Panc1 (cell line): ENCODE results near the genes SLC35B4 and TMEM140.

- RRBS, 2 experiments = no CpG with 5 or more reads among the region's 5 CpGs
Measured at GRCh38 chr7:133491348-133491969, 238.6 kb downstream of the EXOC4 start.

- RRBS, 2 experiments = no CpG with 5 or more reads among the region's 3 CpGs
Measured at GRCh38 chr7:133688996-133689629, 436.2 kb downstream of the EXOC4 start.

DNA sequence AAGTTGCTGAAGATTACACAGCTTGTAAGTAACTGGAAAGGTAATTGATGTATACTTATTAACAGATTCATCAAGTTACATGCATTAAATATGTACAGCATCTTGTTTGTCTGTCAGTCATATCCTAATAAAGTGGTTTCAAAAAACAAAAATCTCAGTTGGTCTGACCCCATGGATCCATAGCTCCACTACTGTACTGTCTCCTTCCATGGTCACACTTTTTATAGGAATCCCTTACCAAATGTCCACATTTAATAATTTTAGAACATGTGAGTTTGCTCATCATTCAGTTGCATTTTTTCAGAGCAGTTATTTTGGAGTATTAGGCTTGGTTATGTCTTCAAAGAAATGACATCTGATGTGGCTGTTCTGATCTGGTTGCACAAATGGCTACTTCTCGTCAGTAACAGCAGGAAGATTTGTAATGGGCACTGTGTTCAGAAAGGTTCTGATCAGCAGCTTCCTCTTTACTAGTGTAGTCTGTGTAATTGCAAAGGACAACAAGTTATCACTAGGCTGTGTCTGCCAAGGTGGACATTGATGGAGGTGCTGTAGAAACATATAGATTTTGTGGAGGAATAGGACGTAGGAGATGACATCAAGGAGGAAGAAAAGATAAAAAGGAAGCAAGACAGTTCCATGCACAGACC, 418.3 kb upstream of the LRGUK start:
- RRBS, 2 experiments = no CpG with 5 or more reads among the region's 2 CpGs

DNA sequence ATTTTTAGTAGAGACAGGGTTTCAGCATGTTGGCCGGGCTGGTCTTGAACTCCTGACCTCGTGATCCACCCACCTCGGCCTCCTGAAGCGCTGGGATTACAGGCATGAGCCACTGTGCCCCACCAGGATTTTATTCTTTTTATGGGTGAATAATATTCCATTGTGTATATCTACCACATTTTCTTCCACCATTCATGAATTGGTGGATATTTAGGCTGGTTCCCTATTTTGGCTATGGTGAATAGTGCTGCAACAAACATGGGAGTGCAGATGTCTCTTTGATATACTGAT, 136.6 kb upstream of the LRGUK start:
- RRBS, 2 experiments = no CpG with 5 or more reads among the region's 4 CpGs

DNA sequence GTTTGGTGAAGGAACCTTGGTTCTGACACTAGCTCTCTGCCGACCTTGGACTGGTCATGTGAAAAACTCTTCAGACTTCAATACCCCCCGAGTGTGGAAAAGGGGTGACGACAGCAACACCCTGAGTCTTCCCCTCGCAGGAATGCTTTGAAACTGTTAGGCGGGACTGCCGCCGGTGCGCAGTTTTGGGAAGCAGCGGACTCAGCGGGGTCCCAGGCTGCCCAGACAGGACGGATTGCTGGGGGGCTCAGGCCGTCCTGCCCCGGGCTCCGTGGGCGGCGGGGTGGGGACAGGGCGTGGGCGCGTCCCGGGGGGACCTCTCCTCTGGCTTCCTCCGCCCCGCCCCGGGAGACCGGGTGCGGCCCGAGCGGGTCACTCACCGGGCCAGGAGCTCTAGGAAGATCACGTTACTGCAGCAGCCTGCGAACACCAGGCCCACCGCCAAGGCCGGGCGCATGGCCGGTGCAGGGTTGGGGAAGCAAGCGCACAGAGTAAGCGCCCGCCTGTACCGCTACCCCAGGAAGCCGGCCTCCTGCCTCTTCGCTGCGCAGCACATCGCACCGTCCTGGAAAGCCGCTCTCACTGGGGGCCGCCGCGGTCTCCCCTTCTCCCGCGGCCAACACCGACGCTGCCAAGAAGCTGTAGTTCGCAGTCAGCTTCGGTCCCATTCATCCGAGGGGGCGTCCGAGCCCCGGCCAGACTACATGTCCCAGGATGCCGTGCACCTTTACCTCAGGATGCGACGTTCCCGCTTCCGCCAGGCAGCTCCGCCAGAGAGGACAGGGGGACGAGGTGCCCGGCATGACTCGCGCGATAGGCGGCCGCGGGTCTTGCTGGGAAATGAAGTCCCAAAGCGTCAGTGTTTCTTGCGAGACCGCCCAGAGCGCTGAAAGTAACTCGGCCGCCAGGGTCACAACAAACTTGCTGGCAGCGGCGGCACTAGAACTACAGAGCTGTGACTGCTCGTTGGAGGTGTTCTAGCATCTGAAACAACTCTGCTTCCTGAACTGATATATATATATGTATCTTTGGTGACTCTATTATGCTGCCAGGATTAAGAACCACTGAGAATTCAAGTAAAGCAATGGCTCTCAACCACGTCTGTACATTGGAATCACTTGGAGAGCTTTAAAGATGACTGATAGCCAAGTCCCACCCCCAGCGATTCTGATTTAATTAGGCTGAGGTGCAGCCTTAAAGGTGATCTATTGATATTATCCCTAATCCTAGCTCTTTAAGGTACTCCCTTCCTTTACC, at the start of gene SLC35B4:
Gene SLC35B4 (minus strand): TSS at position 636 of the 1,257 bp plus-strand sequence.
- RRBS, 2 experiments = 1 to 5% methylated on average over 29 to 33 of the region's 82 CpGs

- RRBS, 2 experiments = no CpG with 5 or more reads among the region's 4 CpGs
Measured at GRCh38 chr7:134442107-134442988, 16.6 kb downstream of the AKR1B1 start.

GRCh38 chr7:134458080-134458904, 608 bp downstream of the AKR1B1 start:
- RRBS, 2 experiments = under 1 to 5% methylated on average over 21 to 23 of the region's 54 CpGs

DNA sequence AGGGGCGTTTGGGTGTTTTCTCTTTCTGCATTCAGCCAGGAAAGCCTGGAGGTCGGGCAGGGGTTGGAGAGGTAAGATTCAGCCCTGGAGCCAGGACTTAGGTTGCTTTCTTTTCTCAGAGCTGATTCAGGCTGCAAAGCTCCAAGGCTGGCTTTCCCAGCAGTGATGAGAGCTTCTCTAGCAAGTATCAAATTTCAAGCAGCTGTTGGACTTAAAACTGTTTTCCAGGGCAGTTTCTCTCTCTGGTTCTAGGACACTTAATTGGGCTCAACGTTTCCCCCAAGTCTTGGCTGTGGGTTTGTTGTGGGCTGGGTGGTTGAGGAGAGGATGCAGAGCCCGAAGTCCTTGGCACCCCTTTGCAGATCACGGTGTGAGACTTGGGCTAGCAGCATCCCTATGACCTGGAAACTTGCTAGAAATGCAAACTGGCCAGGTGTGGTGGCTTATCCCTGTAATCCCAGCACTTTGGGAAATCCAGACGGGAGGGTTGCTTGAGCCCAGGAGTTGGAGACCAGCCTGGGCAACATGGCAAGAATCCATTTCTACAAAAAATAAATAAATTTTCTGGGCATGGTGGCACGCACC, 740 bp downstream of the AKR1B10 start:
- RRBS, 2 experiments = no CpG with 5 or more reads among the region's 7 CpGs

DNA sequence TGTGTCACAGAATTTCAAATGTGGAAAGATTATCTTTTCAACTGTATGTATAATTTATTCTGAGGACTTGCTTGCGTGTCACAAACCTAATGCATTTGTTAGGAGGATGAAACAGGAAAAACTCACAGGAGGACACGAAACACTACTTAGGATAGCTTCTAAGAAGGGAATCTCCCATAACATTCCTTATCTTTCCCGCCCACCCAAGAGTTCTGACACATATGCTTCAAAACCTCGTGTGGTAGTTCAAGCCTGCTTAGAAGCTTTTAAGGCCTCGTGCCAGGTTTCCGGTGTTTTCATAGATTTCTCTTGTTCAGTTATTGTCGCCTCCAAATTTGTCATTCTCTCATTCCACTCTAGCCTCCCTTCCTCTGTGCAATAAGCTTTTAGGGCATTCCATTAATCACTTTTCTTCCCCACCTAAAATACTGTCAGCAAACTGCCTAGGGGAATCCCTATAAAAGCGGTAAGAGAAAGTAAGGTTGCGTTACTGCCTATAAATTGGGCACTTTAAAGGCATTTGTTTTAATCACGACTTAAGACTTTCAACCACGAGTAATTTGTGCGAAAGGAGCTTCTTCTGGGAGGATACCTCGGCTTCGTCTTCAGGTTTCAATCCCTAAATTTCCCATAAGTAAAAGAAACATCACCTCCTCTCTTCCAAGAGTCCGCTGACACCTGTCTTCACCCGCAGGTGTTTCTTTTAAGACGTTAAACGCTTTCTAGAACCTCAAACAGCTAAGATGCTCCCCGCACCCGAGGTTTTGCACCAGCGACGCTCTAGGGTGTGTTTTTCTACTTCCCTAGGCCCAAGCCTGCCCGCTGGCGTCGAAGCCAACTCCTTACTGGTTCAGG, 628 bp upstream of the BPGM start:
- RRBS, 2 experiments = no CpG with 5 or more reads among the region's 25 CpGs

GRCh38 chr7:134693107-134693709, 46.6 kb downstream of the BPGM start:
- RRBS, 2 experiments = no CpG with 5 or more reads among the region's 12 CpGs

DNA sequence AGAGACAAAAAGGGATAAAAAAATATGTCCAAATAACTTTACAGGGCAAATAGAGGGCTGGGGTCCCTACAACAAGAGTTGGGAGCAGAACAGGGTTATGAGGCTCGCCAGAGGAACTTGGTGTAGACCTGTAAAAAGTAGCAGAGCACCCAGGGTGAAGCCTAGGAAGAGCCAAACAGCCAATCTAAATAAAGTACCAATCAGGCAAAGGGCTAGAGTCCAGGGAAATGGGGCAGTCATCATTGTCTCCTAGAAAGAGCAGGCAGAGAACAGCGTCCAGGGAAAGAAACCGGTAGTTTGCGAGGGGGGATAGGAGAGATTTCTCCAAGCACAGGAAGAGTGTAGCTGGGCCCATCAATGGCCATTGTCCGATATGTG, 60.1 kb upstream of the CALD1 start:
- RRBS, 2 experiments = no CpG with 5 or more reads among the region's 5 CpGs

DNA sequence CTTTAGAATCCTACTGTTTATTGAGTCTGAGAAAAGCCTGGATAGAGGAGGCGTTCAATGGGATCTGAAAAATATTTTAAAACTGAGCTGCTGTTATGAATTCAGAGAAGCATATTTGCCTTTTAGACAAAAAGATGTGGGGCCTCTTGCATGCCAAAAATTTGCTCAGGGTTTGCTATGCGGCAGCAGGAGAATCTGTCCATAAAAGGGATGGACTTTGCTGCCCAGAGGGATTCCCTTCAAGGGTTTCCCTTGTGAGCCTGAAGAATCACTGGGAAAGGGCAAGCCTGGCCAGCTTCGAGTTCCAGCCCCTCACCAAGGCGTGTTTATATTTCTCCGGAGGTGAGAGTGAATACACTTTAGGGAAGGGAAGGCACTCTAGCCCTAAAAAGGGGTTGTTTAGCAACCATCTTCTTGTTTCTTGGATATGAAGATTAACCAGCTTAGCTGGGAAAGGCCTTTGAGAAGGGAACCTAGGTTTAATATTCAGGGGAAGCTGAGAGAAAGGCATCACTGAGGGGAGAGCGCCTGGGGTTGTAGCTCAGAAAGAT, 55.5 kb upstream of the CALD1 start:
- RRBS, 2 experiments = no CpG with 5 or more reads among the region's 6 CpGs

DNA sequence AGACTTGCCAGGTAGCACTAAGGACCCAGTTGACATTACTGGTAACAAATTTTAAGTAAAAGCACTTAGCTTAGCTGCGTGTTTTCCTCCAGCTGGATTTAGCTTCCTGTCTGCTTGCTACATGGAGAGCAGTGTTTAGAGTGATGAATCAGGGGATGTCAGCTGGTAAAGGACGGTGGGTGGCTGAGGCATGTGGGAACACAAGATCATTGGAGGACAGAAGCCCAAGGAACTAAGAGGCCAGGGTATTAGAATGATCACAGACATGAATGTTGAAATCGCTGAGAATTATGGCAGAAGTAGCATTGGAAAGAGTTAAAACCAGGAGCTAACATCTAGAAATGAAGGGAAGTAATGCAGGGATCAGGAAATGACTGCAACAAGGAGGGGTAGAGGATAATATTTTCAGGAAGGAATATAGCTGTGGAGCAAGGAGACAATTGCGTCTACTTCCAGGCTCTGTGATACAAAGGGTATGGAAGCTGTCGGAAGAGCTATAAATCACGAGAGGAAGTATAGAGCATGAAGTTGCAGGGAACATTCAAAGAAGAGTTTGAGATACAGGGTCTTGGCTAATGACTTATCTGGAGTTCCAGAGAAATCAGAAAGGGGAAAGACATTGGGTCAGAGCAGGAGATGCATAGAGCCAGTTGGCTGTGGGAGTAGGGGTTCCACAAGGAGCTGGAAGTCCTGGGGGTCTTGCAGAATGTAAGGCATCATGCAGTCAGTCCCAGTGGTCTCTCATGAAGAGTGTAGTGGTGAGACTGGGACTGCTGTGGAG, 34.5 kb downstream of the CALD1 start:
- RRBS, 2 experiments = no CpG with 5 or more reads among the region's 6 CpGs

- RRBS, 2 experiments = no CpG with 5 or more reads among the region's 5 CpGs
Measured at GRCh38 chr7:134852409-134853298, 73.2 kb downstream of the CALD1 start.

DNA sequence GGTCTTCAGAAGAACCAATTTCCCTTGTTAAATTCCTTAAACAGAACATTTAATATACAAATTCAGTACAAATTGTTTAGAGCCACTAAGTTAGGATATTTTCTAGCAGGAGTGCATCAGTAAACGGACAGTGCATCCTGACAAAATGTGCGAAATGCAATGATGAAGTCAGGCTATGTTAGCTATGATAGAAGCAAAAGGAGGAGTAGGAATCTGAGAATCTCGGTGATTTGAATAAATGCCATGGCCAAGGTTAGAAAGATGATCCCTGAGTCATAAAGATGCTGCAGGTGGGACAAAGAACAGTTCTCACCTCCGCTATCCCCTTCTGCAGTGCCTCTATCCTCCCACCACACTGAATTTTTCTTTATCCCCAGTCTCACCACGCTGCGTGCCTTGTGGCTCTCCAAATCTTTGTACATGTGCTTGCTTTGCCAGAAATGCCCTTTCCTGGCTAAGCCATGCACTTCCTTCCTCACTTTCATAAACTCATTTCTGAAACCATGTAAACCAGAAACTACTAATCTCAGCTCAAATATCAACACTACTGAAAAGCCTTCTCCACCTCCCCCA, 31.8 kb upstream of the AGBL3 start:
- RRBS, 2 experiments = no CpG with 5 or more reads among the region's 6 CpGs

DNA sequence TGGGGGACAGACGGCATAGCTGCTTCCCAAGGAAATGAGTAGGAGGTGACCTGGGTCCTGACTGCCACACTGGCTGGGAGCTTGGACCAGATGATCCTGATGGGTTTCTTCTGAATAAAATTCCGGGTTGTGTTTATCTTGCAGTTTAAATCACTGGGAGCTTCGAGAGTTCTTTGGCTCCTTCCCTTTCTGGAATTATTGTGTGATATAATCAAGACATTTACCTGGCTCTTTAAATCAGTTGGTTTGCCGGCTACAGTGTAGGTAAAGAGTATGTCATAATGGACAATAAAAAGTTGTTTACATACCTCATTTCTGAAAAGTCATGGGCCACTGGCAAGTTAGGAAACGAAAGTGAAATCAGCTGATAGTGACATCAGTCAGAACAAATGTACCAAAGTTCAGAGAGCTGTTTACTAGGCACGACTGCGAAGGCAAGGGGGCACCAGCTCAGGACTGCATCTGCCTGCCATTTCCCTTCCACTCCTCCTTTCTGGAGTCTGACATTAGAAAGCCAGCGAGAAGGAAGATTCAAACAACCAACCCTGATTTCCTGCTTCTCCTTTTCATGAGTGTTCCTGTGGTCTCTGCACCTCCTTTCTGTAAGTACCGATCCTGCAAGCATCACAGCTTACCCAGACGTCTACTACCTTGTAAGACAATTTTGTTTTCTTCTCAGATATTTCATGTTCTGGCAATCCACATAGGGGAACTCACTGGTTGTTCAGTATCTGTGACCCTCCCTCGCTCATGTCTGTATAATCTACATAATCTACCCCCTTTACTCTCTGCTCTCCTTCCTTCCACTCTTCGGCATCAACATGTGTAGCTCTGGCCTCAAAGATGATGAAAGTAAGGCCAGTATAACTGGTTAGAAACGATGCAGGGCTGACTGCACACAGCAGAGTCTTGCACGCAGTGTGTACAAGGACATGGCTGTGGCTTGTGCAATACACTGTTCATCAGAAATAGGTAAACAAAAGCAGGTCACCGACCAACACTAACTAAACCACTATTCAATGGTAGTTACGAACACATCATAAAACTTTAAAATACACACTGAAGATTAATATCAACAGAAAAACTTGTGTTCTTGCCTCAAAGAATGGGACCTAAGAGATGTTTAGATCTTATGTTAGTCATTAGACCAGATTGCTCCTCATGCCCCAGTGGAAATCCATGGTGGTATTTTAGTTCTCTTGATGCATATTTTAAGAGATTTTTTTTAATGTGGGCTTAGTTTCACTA, at the start of gene TMEM140:
Gene TMEM140 (plus strand): TSS at position 404 of the 1,248 bp plus-strand sequence.
- RRBS, 2 experiments = 21% methylated on average over 2 of the region's 16 CpGs; no CpG with 5 or more reads in 1 of the 2 experiments

- RRBS, 2 experiments = no CpG with 5 or more reads among the region's 3 CpGs
Measured at GRCh38 chr7:135152488-135153135, 4.7 kb downstream of the TMEM140 start.

GRCh38 chr7:135165028-135165594, 5.4 kb downstream of the CYREN start:
- RRBS, 2 experiments = no CpG with 5 or more reads among the region's 7 CpGs

DNA sequence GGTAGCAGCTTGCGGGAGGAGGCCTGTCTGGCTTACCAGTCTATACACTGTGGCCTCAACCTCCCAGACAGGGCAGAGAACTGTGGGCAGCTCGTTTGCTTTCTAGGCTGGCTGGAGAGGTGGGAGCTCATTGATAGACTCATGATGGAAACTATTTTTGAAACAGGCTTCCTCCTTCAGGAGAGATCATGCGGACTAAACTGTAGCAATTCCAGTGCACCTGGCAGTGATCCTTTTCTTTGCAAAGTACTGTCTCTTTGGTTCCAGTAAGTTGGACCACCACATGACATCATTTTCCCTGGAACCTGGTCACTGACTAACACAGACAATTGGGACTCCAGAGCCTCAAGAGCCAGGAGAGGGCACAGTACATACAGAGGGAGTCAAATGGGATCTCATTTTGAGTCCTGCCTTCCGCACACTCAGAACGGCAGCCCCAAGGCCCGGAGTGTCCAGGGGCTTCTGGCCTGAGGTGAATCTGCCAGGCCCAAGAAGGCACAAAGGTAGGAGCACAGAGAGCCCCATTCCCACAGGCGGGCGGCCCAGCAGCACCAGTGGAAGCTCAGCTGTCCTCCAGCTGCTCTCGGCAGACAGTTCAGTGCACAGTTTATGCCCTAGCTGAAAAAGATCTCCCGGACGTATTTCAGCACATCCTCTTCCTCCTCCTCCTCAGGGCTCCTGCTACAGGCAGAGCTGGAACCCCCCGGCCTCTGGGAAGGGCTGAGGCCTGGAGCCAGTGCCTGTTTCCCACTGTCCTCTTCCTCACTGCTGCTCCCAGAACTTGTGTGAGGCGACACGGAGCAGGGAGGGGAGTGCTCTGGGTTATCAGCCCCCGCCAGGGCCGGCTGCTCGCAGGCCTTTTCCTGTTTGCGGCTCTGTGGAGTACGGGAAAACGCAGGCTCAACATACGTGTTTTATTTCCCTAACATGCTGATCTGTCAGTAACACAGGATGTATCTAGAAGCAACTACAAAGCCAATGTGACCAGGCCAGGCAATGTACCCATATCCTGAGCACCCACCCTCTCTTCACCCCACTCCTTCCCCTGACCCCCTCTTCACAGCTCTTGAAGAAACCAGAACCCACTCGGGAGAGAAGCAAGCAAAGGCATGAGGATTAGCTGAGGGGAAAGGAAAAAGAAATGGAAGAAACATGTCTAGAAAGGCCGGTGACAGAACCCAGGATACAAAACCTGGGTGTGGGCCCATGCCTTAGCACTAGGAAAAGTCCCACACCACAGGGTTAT, 4.1 kb downstream of the CYREN start:
- RRBS, 2 experiments = 94 to 96% methylated on average over 3 of the region's 23 CpGs

DNA sequence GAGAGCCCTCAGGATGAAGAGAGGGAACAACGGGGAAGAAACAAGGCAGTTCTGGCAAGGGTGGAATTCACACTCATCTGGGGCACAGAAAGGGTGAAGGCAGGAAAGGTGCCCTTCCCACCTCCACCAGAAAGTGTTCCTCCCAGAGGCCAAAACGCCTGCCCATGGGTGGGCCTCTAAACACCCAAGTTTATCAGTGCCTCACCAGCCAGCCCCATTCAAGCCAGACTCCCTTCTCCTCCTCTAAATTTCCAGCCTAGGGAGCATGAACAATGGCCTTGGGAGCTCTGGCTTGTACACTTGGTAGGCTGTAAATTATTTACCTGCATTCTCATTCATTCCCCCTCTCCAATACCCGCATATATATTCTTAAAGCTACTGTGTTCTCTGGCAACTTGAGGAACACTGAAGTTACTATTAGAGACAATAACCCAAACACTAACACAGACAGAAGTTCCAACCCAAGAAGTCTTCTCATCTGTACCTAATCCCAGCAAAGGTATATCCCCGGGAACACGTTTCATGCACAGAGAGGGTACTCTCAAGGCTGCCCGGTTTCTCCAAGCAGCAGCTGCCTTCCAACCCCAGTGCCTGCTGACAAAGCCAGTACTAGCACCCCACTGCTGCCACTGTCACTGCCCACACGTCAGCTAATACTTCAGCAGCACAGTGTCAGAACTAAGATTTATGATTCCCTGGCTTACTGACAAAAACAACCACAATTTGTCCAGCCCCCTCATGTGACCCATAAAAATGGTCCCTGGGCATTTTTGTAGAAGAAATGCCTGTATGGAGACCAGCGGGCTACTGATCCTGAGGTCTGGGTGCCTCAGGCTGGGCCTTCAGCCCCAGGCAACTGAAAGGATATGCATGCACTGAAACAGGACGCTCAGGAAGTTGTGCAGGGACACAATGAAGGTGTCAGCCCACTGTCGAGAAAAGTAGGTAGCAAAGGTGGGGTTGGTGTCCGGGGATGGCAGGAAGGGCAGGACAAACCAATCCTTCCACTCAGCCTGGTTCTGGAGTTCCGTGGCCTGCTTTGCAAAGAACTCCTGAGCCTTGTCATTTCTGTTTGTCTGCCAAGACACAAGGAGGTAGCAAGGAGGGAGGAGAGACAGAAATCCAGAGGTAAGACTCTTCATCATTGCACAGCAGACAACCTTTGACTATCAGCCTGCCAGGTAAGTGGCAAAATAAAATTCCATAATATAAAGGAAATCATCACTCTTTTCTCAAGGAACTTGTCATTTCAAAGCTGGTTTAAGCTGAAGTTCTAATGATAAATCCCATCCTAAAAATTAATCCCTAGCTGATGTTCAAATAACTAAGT, 2.9 kb downstream of the WDR91 start:
- RRBS, 2 experiments = no CpG with 5 or more reads among the region's 12 CpGs